Vermiform appendix (tissue), 1 donor: ENCODE data around the genes SETD3 and DEGS2.

DNA sequence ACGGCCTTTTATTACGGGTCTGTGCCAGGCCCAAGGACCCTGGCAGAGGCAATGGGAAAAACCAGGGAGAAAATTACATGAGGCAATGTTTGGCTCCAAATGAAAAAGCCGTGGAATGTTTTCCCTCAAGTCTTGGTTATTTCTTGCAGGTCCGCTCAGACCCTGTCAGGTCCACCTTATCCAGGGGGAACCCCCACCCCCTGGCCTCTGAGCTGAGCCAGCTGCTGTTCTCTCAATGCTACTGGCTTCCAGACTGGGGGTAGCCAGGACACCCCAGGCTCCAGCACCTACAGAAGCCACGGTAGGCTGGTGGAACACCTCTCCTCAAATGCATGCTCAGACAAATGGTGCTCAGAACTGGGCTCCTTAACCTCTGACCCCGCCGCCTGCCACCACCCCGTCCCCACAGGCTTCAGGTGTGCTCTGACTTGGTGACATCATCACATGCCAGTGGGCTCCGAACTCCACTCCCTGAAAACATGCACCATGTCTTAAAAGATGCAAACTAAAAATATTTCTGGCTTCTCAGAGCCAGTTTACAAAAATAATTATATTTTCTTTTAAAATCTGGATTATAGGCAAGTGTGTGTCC, 54.5 kb downstream of the BCL11B start:
- PRO-cap = no peak

DNA sequence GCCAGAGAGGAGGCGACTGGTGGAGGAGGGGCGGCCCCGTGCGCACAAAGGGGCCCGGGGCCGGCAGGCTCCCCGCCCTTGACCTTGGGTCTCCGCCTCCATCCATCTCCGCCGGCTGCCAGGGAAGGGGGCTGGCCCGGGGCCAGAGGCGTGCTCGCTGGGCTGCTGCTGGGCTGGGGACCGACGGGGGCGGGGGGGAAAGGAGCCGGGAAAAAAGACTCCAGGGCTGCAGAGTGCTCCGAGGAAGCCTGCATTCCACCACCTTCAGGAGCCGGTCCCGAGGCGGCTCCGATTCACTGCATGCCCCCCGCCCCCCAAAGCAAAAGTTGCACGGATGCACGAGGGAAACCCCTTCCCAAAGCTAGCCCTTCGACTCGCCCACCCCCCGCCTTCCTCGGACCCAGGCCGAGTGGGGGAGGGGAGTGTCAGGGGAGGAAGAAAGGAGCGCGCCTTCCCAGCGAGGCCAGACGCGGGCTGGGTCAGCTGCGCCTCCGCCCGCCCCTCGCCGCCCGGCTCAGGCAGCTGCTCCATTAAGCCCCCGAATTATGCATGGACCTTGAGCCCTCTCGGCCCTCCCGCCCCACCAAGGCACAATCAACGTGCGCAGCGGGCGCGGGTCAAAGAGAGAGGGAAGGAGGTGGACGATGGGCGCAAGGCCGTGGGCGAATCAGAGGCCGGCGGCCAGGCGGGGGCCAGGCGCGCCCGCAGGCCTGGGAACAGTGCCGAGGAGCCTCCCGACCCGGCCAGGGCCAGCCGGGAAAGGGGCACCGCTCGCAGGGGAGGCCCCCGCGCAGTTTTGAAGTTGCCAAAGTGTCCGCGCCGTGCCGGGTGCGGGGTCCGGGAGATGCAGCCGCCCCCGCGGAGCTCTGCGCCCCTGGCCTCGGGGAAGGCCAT, 26.0 kb downstream of the BCL11B start:
- PRO-cap = no peak

DNA sequence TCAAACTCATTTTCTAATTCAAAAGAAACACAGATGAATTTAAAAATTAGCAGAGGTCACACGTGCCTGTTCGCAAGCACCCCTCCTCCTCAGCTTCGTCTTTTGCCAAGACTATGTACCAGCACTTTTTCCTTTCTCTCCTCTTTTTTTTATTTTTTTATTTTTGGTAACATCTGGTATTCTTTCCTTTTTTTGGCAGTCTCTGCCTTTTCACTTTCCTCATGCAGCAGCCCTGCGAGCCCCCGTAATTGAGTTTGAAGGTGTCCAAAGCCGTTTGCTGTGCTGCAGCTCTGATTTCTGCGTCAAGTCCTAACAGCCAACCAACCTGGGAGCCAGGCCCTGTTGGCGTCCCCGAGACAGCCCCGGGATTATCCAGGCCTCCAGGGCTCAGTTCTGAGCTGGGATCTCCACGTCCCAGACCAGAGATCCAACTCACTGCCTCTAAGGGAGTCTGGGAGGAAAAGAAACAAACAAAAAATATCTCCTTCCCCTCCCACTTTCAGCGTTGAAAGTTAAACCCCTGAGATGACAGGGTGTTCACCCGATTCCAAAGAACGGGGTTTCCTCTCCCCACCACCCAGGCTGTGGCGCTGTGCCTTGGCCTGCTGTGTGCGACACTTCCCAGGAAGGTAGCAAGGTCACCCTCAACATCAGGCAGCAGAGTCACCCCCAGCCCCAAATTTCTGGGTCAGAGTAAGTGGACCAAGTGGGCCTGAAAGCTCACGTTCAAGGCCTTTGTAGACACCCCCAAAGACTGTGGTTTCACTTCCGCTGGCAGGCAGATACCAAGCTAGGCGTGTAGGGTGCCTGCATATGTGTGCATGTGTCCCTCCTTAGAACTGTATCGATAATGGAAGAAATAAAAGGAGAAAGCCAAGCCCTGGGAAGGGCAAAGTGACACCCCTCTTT, 11.2 kb downstream of the BCL11B start:
- PRO-cap = bidirectional peak, plus-strand start at position 302 of the sequence, minus-strand start at position 256 of the sequence; bidirectional peak, plus-strand start at position 765 of the sequence, minus-strand start at position 708 of the sequence; unidirectional peak, minus-strand start at position 749 of the sequence

DNA sequence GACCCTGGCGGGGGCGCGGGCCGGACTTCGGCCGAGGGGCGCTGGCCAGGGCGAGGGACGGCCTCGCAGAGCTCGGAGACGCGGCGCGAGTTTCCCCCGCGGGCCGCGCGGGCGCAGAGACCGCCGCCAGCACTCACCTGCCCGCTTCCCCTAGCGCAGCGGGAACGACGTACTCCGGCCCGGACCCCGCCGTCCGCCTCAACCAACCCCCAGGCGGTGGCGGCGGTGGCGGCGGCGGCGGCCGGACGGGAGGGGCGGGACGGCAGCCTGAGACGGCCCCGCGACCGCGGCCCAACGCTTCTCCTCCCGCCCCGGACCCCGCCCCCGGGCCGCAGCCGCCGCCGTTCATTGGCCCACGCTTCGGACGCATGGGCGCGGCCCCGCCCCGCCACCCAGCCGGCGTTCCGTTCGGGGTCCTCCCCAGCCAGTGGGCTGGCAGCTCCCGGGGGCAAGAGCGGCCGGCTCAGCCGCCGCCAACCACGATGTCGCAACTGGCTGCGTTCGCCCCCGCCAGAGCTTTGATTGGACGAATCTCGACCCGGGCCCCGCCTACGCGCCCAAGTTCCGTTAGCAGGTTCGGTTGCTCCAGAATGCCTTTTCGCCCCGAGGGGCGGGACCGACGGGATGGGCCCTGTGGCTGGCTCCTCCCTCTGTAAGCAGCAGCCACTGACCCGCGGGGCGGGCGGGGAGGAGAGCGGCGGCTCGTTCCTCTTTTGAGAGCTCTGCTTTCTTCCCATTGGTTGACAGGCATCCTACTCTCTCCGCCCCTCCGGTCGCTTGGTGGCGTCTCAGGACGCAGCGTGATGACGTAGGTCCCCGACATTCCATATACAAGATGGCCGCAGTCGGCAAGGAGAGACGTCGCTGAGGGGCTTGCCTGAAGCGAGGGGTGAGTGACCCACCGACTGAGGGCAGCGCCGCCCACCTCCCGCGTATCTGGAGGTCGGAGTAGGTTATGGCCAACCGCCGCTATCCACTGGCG, at the start of gene SETD3:
Gene SETD3 (minus strand): TSS at position 269 of the 982 bp plus-strand sequence.
- PRO-cap = bidirectional peak, plus-strand start at position 442 of the sequence, minus-strand start at position 269 of the sequence; bidirectional peak, plus-strand start at position 833 of the sequence, minus-strand start at position 687 of the sequence

- PRO-cap = no peak
These were observed 24.8 kb downstream of the CCNK start for GRCh38 chr14:99505983-99506518.

- PRO-cap = no peak
These were observed 25.3 kb downstream of the CCNK start for GRCh38 chr14:99506519-99506802.

DNA sequence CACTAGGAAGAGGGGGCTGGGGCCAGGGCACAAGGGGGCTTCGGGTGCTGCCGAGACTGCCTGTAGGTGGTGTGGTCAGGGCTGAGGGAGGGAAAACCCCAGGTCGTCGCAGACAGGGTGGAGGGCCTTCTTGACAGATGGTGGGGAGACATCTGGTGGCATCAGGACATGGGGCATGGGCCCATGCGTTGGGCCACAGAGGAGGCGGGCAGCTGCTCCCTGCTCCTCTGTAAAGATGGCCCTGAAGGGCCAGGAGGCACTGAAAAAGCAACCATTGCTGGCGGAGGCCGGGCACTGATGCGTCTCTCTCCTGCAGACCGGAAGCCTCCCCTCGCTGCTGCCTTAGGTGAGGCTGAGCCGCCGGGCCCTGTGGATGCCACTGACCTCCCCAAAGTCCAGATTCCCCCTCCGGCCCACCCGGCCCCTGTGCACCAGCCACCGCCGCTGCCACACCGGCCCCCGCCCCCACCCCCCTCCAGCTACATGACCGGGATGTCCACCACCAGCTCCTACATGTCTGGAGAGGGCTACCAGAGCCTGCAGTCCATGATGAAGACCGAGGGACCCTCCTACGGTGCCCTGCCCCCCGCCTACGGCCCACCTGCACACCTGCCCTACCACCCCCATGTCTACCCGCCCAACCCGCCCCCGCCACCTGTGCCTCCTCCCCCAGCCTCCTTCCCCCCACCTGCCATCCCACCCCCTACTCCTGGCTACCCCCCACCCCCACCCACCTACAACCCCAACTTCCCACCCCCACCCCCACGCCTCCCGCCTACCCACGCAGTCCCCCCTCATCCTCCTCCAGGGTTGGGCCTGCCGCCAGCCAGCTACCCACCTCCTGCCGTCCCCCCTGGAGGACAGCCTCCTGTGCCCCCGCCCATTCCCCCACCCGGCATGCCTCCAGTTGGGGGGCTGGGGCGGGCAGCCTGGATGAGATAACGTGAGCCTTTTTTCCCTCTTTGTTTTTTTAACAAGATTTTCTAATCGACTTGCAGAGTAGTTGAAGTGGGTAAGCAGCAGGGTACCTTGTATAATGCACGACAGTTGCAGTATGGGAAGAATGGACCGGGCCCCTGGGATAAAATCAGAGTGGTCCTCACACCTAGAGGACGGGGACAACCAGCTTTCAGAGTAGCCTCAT, 29.0 kb downstream of the CCNK start:
- PRO-cap = no peak

DNA sequence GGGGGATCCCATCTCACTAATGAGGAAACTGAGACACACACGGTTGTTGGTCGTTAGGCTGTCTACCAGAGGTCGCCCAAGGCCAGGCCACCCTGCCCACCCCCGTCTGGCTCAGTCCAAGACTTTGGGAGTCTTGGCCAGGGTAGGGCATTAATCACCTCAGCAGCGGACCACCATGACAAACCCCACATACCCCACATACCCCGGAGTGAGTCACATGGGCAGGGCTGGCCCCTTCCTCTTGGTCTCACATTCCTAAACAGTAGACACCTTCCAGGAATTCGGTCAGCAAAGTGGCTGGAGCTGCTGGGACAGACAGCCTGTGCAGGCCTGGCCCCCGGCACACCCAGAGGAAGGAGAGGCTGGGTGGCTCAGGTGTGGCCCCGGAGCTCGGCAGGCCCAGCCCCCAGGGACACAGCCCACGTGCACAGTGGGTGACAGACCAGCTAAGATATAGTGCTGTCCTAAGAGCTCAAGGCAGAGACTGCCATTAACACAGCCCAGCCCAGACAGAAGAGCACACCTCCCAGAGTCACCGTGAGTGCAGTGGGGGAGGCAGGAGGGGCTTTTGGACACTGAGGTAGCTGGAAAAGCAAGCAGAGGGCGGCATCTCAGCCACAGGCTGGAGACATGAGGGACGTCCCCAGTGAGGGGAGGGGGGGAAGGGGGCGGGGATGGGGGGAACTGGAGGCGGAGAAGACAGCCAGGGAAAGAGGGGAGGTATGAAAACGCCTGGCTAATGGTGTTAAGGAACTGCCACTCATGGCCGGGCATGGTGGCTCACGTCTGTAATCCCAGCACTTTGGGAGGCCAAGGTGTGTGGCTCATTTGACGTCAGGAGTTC, 24.0 kb downstream of the CCDC85C start:
- PRO-cap = unidirectional peak, minus-strand start at position 348 of the sequence

GRCh38 chr14:99682546-99683055, 1.5 kb upstream of the CYP46A1 start:
- PRO-cap = no peak

- PRO-cap = bidirectional peak, plus-strand start at chr14:99752353, minus-strand start at chr14:99752227
These were observed 41.1 kb upstream of the EML1 start for GRCh38 chr14:99752092-99752500.

DNA sequence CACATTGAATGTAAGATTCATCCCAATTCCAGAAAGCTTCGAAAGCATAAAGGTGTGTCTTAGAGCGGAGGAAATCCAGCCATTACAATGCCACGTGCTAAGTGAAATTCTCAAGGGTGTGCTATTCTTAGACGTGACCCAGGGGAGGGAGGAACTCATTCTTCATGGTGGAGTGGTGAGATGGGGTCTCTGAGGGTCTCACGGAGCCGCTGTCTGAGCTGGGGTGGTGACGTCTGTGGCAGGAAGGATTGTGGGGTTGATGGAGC, 25.1 kb upstream of the EML1 start:
- PRO-cap = no peak

DNA sequence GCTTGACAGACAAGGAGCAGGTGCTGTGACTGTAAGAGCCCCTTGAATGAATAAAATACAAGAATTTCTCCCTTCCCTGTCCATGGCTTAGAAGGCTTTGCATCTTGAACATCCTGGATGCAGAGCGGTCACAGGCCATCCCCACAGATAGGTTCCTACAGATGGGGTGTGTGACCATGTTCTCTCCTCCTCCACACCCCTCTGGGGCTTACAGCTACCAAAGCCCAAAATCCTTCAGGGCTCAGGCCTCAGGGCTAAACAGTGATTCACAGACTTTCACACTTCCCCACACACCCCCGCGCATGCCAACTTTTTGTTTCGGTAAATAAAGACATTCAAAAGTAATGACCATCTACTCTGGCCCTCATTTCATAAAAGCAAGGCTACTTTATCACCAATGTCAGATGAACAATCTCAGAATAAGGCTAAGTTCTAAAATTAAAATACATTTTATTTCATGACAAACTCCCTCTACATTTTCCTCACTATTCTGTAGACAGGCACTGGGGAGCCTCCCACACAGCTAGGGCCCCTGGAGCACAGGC, 20.3 kb upstream of the EML1 start:
- PRO-cap = bidirectional peak, plus-strand start at position 367 of the sequence, minus-strand start at position 203 of the sequence

DNA sequence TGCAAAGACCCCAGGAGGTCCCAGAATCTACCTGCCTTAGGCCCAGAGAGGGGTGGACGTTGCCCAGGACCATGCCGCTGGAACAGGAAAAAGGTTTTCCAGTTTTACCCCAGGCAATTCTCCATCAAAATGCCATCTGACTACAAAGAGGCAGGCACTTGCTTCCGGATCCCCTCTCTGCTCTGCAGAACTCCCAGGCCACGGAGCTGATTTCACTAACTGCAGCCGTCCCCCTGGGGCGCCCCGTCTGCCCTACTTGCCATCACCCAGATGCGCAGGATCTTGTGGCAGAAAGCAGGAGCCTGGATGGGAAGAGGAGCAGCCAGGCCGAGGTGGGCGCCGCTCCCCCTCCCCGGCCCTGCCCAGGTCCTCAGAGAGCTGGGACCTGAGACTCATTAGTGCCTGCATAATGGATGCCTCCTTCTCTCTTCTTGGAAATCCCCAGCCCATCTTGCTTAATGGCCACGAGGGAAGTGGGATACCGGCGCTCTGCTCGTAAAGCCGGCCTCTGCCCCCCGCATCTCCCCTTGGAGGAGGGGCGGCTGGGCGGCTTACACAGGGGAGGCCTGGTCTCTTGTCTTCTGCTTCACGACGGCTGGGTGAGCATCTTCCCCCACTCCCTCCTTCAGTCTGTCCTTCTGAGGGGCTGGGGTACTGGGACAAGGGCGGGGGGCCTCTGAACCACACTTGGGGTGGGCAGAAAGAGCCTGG, 19.6 kb upstream of the EML1 start:
- PRO-cap = no peak

- PRO-cap = unidirectional peak, plus-strand start at chr14:99792755; unidirectional peak, plus-strand start at chr14:99792827
These were observed 628 bp upstream of the EML1 start for GRCh38 chr14:99792630-99792939.

DNA sequence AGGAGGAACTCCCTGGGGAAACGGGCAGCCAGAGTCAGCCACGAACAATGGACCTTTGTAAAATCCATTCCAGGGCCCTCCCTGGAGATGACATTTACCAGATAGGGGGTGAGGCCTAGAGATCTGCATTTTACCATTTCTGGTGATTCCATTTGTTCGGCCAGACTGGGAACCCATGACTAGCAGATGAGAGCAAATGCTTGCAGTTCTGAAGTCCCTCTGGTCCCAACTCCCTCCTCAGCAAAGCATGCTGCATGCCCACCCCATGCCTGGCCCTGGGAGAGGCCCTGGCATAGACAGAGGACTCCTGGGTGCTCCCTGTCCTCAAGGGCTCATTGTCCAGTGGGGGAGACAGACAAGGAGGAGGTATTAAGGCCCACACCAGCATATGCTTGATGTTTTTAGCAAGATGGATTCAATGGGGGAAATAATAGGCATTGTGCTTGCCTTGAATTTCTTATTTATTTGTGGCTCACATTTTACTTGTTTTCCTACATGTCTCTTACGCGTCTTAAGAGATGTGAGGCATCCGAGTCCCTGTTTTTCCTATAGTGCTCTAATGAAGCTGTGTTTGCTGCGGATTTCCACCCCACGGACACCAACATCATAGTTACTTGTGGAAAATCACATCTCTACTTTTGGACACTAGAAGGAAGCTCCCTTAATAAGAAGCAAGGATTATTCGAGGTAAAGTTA, 115.7 kb downstream of the EML1 start:
- PRO-cap = no peak

DNA sequence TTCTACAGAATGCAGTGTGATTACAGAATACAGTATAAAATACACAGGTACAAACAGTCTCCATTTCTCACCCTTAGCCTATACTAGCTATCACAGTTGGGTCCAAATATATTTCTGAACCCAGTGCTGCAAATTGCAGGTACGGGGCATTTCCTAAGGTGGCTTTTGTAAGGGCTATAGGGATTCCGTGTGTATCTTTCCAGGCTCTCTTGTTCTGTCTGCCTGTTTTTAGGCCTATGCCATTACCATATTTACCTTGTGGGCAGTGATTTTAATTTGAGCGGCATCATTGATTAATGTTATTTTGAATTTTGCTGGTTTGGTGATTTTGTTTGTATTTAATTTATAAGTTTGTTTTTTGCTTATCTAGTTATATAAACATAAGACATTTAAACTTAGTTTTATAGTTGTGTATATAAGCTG, 84.7 kb upstream of the EVL start:
- PRO-cap = no peak

DNA sequence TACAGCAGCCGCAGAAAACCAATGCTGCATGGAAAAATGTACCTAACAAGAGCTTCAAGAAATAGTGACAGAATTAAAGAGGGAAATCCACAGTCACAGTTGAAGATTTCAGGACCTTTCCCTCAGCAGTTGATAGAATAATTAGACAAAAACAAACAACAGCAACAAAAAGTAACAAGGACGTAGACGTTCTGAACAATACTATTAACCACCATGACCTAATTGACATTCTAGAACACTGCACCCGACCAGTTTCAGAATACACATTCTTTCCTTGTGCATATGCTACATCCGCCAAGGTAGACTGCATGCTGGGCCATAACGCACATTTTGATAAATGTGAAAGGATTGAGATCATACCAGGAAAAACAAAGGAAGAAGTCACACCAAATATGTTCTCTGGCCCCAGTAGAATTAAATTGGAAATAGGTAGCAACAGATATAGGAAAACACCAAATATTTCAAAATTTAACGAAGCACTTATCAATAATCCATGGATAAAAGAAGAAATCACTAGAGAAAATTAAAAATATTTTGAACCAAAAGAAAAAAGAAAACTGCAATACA, 1.6 kb upstream of the EVL start:
- PRO-cap = bidirectional peak, plus-strand start at position 362 of the sequence, minus-strand start at position 200 of the sequence

GRCh38 chr14:100132513-100133159, 26.8 kb downstream of the DEGS2 start:
- PRO-cap = no peak

DNA sequence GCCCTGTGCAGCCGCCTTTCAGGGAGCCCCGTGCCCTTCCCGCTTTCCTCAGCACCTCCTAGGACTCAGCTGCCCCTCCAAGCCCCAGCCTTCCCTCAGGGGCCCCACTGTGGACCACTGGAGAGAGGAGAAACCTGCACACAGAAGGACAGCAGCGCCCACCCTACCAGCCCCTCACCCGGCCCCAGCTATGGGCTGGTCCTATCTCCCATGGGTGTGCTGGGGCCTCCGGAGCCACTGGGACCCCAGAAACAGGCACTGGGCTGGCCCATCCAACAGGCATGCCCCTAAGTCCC, 8.8 kb downstream of the DEGS2 start:
- PRO-cap = unidirectional peak, minus-strand start at position 68 of the sequence

GRCh38 chr14:100159373-100159955, at the start of gene DEGS2:
Gene DEGS2 (minus strand): TSS chr14:100159645.
- PRO-cap = unidirectional peak, minus-strand start at chr14:100159631